ENCODE data around the genes HMOX2, MGRN1, ZNF500 and SEPTIN12.

DNA sequence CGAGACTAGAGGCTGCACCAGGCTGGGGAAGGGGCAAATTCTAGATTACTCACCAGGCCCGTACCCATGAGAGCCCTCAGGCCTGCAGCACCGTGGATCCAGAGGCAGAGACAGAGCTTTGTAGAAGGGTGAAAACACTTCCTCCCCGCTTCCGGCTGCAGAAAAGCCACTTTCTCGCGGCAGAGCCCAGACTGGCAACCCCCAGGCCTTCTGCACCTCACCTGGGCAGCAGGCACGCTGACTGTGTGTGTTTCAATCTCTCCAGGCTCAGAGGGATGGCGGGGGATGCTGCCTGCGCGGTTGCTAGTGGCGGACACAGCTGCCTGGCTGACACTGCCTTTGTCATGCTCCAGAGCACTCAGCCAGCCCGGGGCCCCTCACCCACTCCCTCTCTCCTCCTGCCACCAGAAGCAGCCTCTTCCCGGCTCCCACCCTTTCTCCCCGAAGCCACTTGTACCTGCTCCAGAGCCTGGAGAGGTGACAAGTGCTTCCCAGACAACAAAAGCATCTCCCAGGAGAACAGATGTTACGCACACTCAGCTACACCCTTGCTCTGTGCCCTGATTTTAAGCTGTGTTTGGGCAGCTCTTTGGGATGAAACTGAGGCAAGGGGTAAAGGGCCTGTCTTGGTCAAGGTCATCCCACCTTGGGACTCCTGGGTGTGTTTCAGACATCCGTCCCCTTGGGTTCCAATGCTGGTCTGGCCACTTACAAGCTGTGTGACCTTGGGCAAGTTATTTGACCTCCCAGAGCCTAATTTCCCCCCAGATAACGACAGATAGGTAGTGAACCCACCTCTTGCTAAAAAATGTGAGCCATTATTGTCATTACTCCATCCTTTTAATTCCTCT is 9.3 kb upstream of the GLIS2 start:
- RRBS: 14% methylated on average over 1 of the region's 18 CpGs

GRCh38 chr16:4373732-4374735 is 2.4 kb downstream of the VASN start:
- RRBS: 3% methylated on average over 5 of the region's 30 CpGs

DNA sequence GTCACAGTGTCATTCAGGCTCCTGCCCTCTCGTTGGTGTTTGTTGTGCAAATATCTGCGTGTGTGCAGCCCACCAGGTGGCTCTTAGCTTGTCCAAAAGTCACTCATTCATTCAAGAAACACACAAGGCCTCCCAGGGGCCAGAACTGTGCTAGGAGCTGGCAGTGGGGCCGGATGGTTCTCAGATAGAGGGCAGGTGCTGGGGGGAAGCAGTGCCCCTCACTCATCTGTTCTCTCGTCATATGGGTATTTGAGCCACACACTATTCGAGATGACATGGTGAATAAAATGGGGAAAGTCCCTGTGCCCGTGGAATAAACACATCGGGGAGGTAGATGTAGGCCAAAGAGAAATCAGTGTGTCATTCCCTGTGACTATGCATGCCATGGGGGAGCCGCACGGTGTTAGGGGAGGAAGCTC is 18.1 kb downstream of the VASN start:
- RRBS: no CpG with 5 or more reads among the region's 9 CpGs

DNA sequence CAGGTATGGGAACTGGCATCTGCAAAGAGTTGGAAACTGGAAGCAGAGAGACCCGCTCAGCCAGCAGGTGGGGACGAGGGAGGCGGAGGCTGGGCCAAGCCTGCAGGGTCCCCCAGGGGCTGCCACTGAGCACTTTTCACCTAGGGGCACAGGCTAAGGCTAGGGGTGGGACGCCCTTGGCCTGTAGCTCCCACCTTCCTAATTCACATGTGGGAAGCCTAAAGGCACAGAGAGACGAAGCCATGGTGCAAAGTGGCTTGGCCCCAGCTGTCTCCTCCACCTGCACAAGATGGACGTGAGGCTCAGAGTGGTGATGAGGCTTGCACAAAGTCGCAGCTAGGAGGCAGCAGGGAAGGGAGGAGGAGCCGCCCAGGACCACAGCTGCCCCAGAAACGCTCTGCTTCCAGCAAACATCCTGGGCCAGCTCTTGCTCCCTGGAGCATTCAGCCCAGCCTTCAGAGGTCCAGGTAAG is 18.9 kb downstream of the VASN start:
- RRBS: no CpG with 5 or more reads among the region's 9 CpGs

DNA sequence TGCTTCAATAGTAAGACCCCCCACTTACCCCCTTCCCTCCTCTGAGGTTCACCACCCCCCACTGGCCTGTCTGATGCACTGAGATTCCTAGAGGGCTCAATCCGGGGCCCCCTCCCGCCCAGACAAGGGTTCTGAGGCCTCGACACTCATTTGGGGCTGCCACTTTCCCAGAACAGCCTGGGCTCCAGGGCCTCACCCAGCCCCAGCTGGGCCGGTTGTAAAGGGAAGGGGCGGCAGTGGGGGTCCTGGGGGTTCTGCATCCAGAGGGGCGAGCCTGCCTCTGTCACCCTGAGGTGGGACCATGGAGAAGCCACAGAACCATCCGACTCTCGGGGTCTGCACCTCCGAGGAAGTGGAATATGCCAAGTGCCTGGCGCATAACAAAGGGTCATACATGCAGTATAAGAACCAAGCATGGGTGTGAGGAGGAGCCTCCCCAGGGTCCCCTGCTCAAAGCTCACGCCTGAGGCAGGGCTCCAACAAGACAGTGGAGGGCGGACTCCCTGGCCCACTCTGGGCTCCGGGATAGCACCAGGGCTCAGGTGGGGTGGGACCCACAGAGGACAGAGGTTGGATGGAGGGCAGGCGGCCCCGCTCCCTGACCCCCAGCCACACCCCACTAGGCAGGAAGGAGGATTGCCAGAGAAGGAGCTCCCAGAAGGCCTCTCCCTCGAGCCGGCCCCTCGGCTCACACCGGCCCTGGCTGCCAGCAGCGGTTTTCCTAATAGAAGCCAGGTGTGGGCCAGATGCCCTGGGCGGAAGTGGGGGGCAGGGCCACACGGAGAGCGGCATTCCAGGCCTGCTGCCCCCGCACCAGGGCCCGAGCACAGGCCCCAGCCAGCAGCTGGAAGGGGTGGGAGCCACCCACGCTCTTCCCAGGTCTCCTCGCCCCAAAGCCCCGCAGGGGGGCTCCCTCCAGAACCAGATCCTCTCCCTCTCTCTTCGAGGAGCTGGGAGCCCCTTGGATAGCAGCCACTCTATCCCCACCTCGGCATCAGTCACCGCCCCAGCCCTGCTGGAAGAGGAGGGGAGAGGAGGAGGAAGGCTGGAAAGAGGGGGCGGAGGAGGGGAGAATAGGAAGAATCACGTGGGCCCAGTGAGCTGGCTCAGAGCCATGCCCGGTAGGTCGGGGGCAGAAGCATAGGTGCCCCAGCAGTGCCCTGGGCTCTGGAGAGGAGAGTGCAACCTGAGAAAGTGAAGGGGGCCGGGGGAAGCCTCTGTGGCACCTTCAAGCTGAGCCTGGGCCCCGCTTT is 20.8 kb downstream of the VASN start:
- RRBS: 25% methylated on average over 6 of the region's 37 CpGs

- RRBS: 3% methylated on average over 31 of the region's 86 CpGs
These were observed at the start of gene HMOX2 for GRCh38 chr16:4476357-4477374. Gene HMOX2 (plus strand): TSS chr16:4476398.

GRCh38 chr16:4612369-4613093 is 2.2 kb downstream of the UBALD1 start:
- RRBS: 43% methylated on average over 1 of the region's 11 CpGs

DNA sequence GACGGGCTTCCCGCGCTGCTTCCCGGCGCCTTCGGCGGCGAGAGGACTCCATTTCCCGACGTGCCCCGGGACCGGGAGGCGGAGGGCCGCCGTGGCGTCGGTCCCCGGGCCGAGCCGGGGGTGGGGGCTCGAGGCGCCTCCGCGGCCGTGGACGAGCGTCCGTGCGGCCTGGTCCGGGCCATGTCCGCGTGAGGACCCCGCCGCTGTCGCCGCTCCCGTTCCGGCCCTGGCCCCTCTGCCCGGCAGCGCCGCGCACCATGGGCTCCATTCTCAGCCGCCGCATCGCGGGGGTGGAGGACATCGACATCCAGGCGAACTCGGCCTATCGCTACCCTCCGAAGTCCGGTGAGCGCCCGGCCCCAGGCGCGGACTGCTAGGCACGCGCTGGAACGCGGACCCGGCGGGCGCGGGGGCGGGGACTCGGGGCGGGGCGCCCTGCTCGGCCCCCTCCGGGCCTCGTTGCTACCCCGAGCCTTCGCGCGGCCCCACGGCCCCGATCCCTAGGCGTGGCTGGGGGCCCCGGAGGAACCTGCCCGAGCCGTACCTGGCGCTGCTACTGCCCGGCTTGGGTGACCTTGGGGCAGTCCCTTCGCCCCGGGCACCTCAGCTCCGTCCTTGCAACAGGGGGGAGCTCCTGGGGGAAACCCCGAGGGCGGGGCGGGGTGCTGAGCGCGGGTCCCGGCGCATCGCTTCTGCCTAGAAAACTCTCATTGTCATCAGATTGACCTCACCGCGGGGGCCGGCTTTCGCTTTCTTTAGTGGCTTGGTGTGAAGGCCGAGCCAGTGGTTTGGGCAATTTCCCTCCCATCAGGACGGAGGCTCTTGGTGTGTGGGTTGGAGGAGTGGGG is at the start of gene MGRN1:
Gene MGRN1, plus strand, starts transcription at position 123 of the 848 bp plus-strand sequence.
- RRBS: 1% methylated on average over 82 of the region's 100 CpGs

DNA sequence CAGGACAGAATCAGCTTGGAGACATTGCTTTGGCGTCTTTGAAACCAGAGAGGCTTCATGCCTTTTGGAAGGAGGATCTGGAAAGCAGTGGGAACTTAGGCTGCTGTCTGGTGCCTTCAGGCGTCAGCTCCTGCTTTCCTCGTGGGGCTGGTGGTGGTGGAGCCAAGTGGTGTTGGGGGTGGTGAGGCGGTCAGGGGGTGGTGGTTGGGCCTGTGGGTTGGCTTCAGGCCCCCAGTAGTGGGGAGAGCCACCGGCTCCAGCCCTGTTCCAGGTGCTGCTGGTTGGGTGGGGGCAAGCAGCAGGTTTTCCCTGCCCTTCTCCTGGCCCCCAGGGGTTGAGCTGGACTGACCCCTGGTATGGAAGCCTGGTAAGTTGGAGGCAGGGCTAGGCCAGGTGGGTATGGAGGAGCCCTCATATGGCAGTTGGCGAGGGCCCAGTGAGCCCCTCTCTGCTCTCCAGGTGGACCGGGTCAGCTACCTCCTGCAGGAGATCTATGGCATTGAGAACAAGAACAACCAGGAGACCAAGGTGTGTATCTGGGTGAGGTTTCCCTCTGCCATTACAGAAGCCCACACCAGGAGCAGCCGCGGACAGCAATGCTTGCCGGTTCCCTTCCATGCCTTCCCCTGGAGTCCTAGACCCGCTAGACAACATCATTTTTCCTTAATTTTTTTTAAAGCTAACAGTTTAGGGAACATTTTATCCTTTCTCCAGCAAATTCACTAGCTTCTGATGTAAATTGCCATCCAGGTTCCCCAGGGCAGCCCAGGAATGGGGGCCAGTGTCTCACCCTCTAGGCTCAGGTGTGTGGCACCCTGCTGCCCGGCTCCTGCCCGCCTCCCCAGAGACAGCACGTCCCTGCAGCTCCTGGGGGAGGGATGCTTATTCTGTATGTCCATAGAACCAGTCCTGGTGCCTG is 22.2 kb upstream of the NUDT16L1 start:
- RRBS: no CpG with 5 or more reads among the region's 14 CpGs

DNA sequence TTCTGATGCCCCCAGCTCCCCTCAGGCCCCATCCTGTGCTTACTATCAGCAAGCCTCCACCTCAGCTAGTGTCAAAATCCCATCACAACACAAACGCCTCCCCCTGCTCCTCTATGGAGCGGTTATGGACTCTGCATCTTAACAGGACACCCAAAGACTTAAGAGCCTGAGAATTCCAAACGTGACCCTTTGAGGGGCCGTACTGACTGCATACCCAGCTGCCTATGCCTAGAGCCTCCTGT is 5.5 kb downstream of the ANKS3 start:
- RRBS: no CpG with 5 or more reads among the region's 4 CpGs

- RRBS: 2% methylated on average over 33 of the region's 75 CpGs
These were observed at the start of gene ZNF500 for GRCh38 chr16:4766814-4767644. Gene ZNF500 (minus strand): TSS chr16:4767162.

DNA sequence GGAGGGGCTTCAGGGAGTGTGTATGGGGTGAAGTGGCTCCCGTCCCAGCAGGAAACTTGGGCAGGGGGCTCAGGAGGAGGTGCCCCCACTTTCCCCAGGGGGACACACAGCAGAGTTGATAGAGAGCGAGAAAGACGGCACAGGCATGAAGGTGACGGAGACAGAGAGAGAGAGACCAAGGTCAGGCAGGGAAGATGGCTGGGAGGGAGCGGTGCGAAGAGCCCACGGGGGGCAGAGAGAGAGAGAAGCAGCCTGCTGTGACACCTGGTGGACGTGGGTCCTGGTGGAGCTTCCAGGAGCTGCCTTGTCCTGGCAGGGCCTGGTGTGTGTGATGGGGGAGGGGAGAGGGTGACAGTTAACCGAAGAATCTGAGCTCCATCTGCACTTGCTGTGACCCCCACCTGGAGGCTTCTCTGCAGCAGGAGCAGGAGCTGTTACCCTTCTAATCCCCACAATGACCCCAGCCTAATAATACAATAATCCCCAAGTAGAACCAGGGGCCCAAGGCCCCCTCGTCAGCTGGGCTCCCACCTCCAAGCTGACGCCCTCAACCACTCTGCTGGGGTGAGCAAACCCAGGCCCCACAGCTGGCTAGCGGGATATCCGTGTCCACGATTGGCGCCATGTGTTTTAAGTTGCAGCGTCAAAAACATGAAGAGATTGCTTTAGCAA is at the start of gene SEPTIN12:
Gene SEPTIN12, minus strand, starts transcription at position 330 of the 672 bp plus-strand sequence.
- RRBS: no CpG with 5 or more reads among the region's 16 CpGs

- RRBS: 39% methylated on average over 3 of the region's 13 CpGs
These were observed 857 bp downstream of the ROGDI start for GRCh38 chr16:4801565-4801987.

DNA sequence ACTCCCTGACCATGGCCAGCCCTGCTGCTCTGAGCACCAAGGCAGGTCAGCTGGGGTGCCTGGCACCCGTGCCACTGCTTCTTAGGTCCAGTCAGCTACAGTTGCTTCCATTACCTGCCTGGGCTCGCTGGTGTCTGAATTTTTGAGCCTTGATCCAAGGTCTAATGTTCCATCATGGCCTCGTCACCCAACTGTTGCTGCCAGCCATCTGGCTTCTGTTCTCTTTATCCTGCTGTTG is 16.7 kb downstream of the GLYR1 start:
- RRBS: no CpG with 5 or more reads among the region's 3 CpGs

GRCh38 chr16:4846087-4846993 is 748 bp downstream of the GLYR1 start:
- RRBS: 3% methylated on average over 13 of the region's 44 CpGs

- RRBS: no CpG with 5 or more reads among the region's 6 CpGs
These were observed 10.5 kb downstream of the UBN1 start for GRCh38 chr16:4857704-4858247.

GRCh38 chr16:4860226-4861246 is 13.3 kb downstream of the UBN1 start:
- RRBS: no CpG with 5 or more reads among the region's 18 CpGs

DNA sequence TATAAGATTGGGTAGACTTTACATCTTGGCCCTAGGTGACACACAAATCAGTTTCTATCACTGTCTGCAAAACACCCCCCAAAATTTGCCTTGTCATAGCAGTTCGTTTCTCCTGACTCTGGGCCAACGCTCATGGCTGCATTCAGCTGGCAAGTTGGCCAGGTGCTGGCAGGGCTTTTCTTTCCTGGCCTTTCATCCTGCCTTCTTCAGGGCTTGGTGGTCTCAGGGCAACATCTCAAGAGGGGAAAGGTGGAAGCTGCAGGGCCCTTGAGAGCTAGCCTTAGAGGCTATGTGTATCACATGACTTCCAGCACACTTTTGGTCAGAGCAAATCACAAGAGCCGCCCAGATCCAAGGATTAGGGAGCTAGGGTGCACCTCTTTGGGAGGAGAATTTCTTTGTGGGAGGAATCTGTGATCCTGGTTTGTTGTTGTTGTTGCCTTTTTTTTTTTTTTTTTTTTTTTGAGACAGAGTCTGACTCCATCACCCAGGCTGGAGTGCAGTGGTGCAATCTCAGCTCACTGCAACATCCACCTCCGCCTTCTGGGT is 16.4 kb downstream of the UBN1 start:
- RRBS: no CpG with 5 or more reads among the region's 4 CpGs

GRCh38 chr16:4884630-4885417 is 37.5 kb downstream of the UBN1 start:
- RRBS: 95% methylated on average over 1 of the region's 31 CpGs

DNA sequence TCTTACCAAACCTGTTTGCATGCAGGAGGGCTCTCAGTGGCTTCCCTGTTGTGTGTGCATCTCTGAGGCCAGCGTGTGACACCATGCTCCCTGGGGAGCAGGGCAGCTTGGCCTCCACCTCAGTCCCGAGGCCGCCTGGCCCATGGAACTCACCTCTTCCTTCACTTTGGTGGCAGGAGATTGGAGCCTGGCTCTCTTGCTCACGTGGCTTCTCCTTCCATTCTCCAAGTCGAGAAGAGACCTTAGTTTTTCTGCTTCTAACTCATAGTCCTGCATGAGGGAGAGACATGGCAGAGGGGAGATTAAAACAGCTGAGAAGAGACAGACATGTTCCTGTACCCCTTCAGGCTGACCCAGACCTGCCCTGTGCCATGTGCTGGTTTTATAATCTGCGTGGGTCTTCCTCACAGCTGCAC is 40.7 kb downstream of the UBN1 start:
- RRBS: no CpG with 5 or more reads among the region's 6 CpGs